Osteocyte (in vitro differentiated cells): ENCODE measurements around a stretch of chr7.

DNA sequence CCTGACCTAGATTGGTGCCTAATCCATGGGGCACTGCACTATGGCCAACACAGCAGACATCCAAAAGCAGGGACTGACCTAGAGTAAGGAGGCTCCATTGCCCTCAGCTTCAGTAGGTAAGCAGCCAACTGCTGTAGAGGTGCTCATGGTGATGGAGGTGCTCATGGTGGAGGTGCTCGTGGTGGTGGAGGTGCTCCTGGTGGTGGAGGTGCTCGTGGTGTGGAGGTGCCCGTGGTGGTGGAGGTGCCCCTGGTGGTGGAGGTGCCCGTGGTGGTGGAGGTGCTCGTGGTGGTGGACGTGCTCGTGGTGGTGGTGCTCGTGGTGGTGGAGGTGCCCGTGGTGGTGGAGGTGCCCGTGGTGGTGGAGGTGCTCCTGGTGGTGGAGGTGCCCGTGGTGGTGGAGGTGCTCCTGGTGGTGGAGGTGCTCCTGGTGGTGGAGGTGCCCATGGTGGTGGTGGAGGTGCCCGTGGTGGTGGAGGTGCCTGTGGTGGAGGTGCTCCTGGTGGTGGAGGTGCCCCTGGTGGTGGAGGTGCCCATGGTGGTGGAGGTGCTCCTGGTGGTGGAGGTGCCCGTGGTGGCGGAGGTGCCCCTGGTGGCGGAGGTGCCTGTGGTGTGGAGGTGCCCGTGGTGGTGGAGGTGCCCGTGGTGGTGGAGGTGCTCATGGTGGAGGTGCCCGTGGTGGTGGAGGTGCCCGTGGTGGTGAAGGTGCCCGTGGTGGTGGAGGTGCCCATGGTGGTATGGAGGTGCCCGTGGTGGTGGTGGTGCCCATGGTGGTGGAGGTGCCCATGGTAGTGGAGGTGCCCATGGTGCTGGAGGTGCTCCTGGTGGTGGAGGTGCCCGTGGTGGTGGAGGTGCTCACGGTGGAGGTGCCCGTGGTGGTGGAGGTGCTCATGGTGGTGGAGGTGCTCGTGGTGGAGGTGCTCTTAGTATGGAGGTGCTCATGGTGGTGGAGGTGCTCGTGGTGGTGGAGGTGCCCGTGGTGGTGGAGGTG lies 517.2 kb downstream of the PTPRN2 start:
- PRO-cap = no peak

- PRO-cap = no peak
Measured at GRCh38 chr7:158375989-158376351, 211.7 kb downstream of the PTPRN2 start.

DNA sequence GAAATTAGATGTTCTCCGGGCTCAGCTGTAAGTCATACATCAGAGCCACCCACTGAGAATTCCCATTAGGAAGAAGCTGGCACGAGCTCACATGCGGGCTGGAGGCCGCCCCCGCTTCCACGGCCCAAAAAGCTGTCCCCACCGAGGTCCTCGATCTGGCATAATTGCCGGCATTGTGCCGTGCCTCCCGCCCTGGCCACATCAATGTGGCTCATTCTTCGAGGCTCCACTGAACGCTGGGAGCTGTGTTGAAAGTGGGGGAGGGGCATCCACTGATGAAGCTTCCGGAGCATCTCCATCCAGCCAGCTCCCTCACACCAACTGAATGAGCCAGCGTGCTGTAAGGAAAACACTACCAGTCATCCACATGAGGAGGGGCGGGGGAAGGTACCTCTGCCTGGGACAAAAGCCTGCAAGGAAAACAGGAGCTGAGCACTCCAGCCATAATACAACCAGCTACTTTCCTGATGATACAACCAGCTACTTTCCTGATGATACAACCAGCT lies 173.1 kb downstream of the PTPRN2 start:
- PRO-cap = no peak

DNA sequence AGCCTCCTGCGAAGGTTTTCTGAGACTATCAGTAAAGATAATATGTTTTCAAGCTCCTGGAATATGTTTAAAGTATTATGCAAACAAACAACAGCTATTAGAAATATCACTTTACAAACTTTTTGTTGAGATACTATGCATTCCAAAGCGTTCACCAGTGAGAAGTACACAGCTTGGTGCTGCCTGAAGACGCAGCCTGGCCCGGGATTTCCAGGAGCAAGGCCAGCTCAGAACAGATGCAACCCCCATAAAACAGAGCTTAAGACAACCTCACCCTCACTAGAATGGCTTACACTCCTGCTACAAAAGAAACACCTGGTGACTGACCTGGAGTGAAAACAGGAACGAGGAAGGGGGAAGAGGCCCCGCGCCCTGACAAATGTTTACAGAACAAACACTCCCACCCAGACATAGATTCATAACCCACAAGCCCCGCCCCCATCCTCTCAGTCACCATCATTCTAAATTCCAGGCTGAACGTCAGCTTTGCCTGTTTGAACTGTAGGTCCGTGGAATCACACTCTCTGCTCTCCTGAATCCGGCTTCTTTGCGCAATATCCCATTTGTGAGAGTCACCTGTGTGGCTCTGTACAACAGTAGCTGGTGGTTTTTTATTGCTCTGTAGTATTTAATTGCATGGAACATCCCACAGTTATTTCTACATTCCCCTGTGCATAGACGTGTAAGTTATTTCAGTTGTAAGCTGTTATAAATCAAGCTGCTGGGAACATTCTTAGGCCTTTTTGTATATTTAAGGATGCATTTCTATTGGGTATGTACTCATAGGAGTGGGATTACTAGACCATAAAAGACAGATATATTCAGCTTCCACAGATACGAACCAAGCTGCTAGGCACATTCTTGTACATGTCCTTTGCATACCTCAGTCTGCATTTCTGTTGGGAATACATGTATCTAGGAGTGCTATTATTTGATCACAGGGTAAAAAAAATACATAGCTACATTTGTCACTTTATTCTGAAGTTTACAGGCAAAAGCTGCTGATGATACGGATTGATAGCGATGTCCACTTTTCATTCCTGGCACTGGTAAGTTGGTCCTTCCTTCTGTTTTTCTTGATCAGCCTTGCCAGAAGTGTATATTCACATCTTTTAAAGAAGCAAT lies 154.7 kb downstream of the PTPRN2 start:
- PRO-cap = no peak

DNA sequence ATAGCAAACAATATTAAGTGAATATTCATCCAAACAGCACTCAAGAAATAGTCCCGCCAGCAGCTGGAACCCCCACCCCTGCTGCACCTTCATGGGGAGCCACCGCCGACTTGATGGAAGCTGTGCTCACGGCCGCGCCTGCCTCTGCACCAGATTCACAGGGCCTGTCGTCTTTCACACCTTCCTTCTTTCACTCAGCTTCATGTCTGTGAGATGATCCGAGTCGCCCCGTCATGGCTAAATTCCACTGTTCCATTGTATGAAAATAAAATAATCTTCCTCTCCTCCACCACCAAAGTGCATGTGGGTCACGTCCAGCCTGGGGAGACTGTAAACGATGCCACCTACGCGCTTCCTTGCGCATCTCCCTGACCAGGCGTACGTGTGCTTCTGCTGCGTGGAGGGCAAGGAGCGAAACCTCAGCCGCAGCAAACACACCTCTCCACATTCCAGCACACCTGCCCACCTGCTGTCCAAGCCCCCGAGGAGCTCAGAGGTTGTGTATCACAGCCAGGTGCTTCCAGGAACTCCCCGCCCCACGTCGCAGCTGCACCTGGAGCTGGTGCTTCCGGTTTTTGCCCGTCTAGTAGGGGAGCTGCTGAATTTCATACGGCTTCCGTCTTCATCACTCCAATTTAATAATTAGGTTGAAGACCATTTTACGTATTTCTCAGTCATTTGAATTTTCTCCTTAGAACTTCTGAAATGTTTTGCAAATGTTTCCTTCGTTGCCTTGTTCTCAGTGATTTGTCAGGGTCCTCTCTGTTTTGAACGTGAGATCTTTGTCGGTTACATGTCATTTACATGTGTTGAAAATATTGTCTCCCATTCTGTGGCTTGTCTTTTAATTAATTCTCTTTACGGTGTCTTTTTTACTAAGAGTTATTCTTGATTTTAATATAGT lies 136.9 kb downstream of the PTPRN2 start:
- PRO-cap = no peak

GRCh38 chr7:158467462-158468136 lies 120.0 kb downstream of the PTPRN2 start:
- PRO-cap = no peak

- PRO-cap = no peak
Measured at GRCh38 chr7:158607323-158608090, 19.9 kb upstream of the PTPRN2 start.

DNA sequence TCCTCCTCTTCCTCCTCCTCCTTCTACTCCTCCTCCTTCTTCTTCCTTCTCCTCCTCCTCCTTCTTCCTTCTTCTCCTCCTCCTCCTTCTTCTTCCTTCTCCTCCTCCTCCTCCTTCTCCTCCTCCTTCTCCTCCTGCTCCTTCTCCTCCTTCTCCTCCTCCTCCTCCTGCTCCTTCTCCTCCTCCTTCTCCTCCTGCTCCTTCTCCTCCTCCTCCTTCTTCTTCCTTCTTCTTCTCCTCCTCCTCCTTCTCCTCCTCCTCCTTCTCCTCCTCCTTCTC lies 13.0 kb upstream of the NCAPG2 start:
- PRO-cap = no peak

DNA sequence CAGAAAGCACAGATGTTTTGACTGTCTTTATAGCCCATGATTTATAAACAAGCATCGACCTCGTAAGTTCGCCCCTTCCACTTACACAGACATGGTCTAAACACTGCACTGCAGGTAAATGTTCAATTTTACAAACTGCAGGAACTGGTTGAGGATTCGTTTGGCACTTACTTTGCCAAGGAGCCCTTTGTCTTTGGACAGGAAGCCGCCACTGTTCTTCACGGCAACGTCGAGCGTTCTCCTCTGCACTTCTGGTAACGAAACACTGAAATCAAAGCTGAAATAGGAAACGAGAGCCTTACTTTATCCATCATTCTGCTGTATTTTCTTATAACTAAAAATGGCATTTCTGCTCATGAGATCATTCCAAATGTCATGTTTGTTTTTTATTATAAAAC lies 30.7 kb upstream of the NCAPG2 start:
- PRO-cap = no peak

DNA sequence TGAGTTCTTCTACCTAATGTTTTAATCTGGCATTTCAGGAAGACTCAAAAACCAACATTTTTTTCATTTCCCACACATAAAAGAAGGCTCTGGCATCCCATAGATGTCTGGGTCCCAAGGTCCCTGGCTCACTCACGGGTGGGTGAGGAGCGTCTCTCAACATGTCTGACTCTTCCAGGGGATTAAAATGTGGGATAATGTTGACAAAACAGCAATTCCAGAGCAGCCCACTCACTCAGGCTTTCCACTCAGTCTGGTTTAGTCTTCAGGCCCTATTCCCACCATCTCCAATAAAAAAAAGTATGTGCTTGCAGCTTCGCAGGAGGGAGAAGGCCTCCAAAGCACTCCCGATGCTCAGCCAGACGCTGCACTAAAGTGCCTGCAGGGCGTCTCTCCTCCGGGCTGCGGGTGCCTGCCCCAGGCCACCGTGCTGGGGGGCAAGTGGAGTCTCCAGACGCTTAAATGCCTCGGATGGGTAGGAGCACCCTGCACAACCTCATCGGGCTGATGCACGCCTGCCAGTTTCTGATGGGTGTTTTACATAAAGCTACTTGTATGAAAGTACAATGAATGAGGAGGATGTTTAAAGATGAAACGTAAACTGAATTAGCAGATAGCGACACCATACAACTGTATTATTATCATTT lies 31.2 kb upstream of the NCAPG2 start:
- PRO-cap = no peak

GRCh38 chr7:158793997-158794635 lies 35.2 kb downstream of the ESYT2 start:
- PRO-cap = no peak

GRCh38 chr7:158813143-158813489 lies 16.2 kb downstream of the ESYT2 start:
- PRO-cap = no peak

- PRO-cap = unidirectional peak, plus-strand start at chr7:158821331
Measured at GRCh38 chr7:158820852-158822220, 8.0 kb downstream of the ESYT2 start.

DNA sequence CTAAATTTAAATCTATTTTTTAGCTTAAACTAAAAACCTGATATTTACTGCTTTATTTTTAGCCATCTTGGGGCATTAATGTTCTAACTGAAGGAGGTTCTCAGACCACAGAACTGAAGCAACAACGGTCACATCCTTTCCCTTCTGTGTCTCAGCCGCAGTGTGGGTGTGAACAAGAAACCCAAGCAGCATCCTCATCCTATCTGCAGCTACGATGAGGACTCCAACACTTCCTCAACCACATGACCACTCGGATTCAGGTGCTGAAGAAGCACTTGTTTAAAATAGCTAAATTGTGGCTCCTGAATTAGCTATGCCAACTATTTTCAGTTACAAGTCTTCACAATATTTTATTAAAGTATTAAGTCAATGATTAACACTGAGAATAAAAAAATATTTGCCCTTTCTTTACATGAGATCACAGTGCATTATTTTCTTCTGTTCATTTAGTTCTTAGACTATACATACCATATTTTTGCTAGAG lies 5.2 kb downstream of the ESYT2 start:
- PRO-cap = no peak

DNA sequence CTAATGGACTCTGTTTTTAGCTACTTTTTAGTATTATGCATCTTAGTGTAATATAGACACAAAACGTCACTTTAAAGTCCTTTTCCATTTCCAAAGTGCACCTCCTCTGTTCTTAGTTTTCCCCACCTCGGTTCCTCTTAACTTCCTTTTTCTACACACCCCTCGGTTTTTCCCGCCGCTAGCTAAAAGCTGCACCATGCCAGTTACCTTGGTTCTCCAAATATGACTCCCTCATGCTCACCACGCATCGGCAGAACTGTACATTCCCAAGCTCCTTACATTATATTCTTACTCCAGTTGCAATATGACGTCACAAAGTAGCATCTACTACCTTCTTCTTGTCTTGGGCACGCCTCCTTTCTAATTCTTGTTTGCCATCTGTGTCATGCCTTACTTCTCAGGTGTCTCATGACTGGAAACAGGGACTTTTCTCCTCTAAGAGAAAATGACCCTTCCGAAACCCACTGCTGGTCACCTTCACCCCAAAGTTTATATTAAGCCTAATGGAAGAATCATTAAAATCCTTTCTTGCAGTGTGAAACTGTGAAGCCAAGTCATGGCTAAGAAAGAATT lies 1.9 kb downstream of the ESYT2 start:
- PRO-cap = no peak

DNA sequence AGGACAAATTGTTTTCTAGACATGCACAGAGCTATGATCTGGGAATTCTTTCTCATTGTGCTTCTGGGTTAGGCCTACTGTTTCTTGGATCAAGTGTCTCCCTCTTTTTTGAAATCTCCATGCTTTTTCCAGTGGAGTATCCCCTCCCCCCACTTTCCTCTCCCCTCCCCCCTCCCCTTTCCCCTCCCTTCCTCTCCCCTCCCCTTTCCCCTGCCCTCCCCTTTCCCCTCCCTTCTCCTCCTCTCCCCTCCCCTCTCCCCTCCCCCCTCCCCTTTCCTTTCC lies 2.2 kb downstream of the DYNC2I1 start:
- PRO-cap = no peak

DNA sequence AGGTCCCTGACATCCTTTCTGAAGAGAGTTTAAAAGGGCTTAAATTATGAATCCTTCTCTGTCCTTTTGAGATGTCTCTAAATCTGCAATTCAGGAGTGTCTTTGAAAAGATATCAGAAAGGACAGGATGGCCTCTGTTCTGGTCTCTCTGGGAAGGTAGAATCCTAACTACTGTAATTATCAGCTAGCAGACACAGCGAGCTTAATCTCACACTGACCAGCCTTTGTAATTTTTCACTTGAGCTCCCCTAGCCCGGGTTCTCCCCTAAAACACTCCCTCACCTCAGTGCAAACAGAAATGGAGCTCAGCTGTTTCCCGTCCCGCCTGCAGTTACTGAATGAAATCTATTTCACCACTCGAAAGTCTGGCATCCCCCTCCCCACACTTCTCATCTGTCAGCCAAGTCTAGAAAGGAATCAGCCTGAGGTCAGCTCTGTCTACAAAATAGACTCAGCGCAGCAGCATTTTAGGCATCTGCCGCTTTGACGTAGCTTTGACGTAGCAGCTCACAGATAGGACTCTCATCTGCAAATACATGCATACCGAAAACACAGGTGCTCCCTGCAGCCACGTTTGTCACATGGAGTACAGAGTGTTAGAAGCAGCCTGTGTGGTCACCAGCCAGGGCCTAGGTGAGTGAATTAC lies 4.9 kb downstream of the DYNC2I1 start:
- PRO-cap = no peak

- PRO-cap = no peak
Measured at GRCh38 chr7:159031692-159032067, 113.0 kb downstream of the VIPR2 start.

DNA sequence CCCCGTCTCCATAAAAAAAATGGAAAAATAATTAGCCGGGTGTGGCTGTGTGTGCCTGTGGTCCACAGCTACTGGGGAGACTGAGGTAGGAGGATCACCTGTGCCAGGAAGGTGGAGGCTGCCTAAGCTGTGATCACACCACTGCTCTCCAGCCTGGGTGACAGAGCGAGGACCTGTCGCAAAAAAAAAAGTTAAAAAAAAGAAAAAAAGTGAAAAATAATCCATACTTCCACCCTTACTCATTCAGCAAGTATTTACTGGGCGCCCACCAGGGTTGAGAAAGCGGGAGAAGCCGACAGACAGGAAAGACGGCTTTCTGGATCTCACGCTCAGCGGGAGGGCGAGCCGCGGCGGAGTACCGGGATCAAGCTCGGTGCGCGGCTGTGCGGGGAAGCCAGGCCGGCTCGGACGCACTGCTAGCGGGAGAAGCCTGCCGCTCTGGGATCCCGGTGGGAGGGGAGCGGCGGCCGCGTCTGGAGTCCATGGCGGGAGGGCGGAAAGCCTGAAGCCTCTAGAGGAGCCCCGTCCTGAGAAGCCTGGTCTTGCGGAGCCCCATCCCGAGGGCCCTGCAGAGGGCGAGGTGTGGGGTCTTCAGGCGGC lies 83.1 kb downstream of the VIPR2 start:
- PRO-cap = no peak

- PRO-cap = no peak
Measured at GRCh38 chr7:159068204-159068867, 76.3 kb downstream of the VIPR2 start.